Lower leg skin (tissue), 2 donors: ENCODE measurements around the gene CCDC146.

DNA sequence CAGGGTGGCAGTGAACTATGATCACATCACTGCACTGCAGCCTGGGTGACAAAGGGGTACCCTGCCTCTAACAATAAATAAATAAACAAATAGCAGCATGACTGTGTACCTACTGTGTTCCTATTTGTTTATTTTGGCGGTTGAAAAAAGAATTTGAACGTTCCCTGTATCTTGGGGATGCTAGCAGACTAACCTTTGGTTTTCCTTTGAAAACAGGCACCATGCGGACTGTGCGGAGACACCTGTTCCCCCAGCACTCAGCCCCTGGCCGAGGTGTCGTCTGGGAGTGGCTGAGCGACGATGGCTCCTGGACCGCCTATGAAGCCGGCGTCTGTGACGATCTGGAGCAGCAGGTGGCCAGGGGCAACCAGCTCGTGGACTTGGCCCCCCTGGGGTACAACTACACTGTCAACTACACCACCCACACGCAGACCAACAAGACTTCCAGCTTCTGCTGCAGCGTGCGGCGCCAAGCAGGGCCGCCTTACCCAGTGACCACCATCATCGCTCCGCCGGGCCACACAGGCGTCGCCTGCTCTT lies 51.7 kb downstream of the SPDYE17 start:
- PRO-cap = no peak
- RAMPAGE, long total RNA, 2 experiments = no peak in any of the 2 experiments

DNA sequence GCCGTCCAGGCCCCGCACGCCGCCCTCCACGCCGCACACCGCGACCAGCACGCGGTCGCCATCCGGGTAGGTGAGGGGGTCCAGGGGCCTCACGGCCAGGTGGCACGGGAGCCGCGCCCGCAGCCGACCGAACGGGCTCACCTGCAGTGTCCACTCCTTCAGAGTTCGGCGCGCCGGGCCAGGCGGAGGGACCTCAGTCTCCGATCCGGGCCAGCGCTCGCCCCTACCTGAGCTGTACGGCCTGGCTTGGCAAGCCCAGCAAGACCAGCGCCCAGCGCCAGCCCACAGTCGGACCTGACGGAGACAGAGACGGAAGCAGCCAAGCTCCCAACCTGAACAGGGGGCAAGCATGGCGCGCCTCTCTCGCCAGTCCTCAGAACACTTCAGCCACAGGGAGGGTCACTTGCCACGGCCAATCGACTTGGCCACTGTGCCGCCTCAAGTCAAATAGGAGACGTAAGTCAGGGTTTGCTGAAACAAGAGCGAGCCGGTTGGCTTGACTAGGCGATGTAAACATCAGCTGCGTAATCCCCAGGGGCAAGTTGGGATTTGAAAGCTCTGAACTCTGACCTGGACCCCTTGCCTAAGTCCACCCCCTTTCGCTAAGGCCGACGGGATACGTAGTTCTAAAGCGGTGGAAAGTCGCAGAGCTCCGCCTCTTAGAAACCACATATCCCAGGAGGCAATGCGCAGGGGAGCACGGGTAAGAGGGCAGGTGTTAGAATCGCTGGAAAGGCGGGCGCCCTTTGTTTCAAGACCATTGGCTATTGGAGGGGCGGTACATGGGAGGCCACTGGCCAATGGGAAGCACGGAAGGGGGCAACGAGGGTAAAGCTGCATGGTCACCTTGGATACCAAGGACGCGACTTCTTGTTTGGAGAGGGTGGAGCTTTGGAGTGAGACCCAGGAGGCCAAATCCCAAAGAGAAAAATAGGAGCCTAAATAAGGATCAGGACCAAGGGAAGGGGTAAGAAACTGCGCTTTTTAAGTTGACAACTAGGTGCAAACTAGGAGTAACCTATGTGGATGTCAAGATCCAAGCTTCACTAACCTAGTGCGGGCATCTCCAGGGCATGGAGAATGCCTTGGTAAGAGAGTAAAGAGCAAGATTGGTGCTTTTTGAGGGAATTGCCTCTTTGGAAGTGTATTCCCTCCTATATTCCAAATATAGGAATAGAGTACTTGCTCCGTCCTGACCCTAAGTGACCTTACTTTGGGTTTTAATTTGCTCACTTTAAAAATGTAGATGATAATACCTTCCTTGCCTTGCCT lies at the start of gene CCDC146:
Gene CCDC146, plus strand, starts transcription at position 850 of the 1,272 bp plus-strand sequence.
- PRO-cap = bidirectional peak, plus-strand start at position 873 of the sequence, minus-strand start at position 511 of the sequence
- RAMPAGE, long total RNA, 2 experiments = start-site peak on the minus strand in 1 of 2 experiments, centred at position 524 of the sequence, 11 reads per replicate

DNA sequence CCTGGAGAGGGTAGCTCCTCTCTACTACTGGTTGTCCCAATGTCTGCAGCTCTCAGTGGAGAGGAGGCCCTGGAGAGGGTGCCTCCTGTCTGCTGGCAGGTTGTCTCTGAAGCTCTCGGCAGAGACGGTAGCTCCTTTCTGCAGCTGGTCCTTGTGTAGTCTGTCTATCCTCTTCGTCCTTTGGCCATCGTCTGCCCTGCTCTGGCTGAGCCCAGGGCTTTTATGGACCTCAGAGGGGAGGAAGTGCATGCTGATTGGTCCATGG lies 4.1 kb downstream of the CCDC146 start:
- PRO-cap = no peak
- RAMPAGE, long total RNA, 2 experiments = no peak in any of the 2 experiments

GRCh38 chr7:77202432-77203008 lies 2.9 kb upstream of the FGL2 start:
- PRO-cap = no peak
- RAMPAGE, long total RNA, 2 experiments = no peak in any of the 2 experiments

DNA sequence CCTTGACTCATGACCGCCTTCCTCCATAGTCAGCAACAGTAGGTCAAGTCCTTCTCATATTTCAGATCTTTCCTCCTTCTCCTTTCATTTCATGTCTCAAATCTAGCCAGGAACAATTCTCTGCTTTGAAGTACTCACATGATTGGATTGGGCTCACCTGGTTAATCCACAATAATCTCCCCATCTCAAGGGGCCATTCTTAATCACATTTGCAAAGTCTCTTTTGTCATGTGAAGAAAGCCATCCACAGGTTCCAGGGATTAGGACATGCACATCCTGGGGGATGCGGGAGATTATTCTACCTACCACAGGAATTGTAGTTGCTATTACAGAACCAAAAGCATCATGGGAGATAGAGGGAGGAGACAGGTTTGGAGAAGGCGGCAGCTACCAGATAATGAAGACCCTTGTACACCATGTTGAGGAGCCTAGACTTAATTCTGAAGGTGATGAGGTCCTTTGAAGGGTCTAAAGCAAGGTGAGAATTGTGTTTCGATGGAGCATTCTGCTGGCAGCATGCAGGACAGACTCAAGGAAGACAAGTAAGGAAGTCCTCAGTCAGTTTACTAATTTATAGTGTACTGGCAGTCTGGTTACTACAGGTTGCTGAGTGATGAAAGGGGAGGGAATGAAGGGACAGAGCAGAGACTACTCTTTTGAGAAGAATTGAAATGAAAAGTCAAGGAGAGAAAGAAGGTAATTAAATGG lies 24.8 kb upstream of the FGL2 start:
- PRO-cap = no peak
- RAMPAGE, long total RNA, 2 experiments = no peak in any of the 2 experiments

DNA sequence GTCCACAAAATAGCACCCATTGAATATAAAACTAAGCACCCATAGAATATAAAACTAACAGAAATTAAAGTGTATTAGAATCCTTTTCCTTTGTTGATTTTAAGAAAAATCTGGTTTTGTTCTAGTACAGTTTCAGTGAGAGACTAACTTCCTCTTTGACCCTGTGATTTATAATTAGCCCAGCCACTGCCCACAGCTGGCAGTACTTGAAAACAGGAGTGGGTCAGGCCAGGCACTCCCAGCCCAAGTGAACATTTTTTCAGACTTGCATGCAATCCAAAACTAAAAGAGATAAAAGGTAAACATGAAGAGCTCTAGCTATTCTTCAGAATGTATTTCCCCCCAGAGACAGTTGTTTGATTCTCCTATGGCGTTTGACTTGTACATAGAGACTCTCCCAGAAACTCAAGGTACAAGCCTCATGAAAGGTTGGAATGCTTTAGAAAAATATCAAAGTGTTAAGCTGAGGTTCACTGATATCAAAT lies 70.1 kb upstream of the FGL2 start:
- PRO-cap = no peak
- RAMPAGE, long total RNA, 2 experiments = no peak in any of the 2 experiments

- PRO-cap = no peak
- RAMPAGE, long total RNA, 2 experiments = start-site peak on the plus strand in 1 of 2 experiments, at chr7:77587996-77588080 at its widest, 6 reads per replicate
Observed at GRCh38 chr7:77587663-77588177, 50.6 kb downstream of the PTPN12 start.

GRCh38 chr7:77797920-77798282 lies 333 bp downstream of the TMEM60 start:
- PRO-cap = unidirectional peak, plus-strand start at chr7:77798019
- RAMPAGE, long total RNA, 2 experiments = no peak in any of the 2 experiments

DNA sequence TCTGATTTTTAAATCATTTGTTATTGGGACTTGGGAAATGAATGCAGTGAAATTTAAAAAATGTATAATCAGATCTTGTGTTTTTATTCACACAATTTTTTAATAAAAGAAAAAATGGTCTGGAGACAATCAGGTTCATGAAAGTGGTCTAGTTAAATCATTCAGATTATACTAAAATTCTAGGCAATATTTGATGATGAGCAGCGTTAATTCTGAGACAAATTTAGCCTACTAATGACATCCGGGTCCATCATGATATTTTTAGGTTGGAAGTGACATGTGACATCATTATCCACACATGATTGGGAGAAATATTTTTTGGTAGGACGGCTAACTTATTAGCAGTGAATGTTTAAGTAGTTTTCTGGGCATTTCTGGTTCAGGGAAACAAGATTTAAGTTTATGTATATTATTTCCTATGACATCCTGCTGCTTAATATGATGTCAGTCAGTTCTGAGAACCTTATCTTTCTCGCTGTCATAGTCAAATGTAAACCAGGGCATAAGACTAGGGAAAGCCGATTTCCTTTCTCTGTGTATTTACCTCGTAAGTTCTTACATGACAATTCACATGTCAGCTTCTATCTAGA lies 602.3 kb upstream of the TMEM60 start:
- PRO-cap = no peak
- RAMPAGE, long total RNA, 2 experiments = no peak in any of the 2 experiments

- PRO-cap = no peak
- RAMPAGE, long total RNA, 2 experiments = no peak in any of the 2 experiments
Observed at GRCh38 chr7:78489577-78490220, 691.5 kb upstream of the TMEM60 start.

DNA sequence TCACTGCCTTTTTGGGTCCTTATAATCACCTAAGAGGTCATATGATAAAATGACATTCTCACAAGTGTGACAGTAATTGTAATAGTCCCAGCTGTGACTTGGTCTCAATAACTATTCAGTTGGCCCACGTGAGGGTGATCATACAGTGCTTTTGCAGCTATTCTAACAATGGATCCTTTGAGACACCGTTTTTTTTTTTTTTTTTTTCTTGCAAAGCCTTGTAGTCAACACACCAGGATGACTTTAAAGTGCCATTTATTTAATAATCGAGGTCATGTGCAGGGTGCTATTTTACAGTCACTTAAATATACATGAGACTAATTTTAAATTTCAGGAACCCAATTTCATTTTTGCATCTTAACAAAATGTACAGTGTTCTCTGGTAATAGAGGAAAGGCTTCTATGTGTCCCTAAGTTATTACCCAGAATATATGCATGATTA lies 760.4 kb upstream of the TMEM60 start:
- PRO-cap = no peak
- RAMPAGE, long total RNA, 2 experiments = no peak in any of the 2 experiments

- PRO-cap = no peak
- RAMPAGE, long total RNA, 2 experiments = no peak in any of the 2 experiments
Observed at GRCh38 chr7:79340217-79340739, 113.2 kb downstream of the MAGI2 start.

- PRO-cap = no peak
- RAMPAGE, long total RNA, 2 experiments = no peak in any of the 2 experiments
Observed at GRCh38 chr7:80199076-80199531, 64.5 kb downstream of the GNAI1 start.

GRCh38 chr7:80524526-80525094 lies 12.7 kb upstream of the GNAT3 start:
- PRO-cap = no peak
- RAMPAGE, long total RNA, 2 experiments = no peak in any of the 2 experiments

GRCh38 chr7:80840260-80840630 lies 78.6 kb downstream of the SEMA3C start:
- PRO-cap = no peak
- RAMPAGE, long total RNA, 2 experiments = no peak in any of the 2 experiments

- PRO-cap = no peak
- RAMPAGE, long total RNA, 2 experiments = no peak in any of the 2 experiments
Observed at GRCh38 chr7:80921147-80921651, 2.3 kb upstream of the SEMA3C start.

- PRO-cap = no peak
- RAMPAGE, long total RNA, 2 experiments = no peak in any of the 2 experiments
Observed at GRCh38 chr7:82263951-82264204, 179.7 kb downstream of the CACNA2D1 start.

GRCh38 chr7:82435536-82436312 lies 7.9 kb downstream of the CACNA2D1 start:
- PRO-cap = no peak
- RAMPAGE, long total RNA, 2 experiments = no peak in any of the 2 experiments

DNA sequence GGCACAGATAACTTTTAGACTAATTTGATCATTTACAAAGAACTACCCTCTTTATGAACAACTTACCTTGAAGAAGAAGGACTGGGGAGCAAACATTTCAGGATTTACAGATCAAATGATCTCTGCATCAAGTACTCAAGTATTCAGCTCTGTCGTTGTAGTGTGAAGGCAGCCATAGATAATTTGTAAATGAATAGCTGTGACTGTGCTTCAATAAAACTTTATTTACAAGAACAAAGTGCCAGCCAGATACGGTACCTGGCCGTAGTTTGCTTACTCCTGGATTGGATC lies 388.1 kb upstream of the SEMA3A start:
- PRO-cap = no peak
- RAMPAGE, long total RNA, 2 experiments = no peak in any of the 2 experiments

DNA sequence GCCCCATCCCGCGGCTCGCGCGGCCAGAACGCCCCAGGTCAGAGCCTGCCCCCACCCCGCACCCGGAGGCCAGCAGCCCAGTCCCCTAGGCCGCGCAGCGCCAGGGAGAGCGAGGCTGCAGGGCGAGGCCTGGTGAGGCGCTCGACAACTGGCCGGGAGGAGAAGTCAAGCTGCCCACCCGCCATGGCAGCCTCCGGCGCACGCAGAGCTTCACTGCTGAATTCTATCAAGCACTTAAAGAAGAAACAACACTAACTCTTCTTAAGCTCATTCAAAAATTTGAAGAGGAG lies 246.9 kb downstream of the SEMA3D start:
- PRO-cap = no peak
- RAMPAGE, long total RNA, 2 experiments = no peak in any of the 2 experiments